Measurements from ENCODE around the genes DNTT, OPALIN, FRAT1 and ANKRD2.

DNA sequence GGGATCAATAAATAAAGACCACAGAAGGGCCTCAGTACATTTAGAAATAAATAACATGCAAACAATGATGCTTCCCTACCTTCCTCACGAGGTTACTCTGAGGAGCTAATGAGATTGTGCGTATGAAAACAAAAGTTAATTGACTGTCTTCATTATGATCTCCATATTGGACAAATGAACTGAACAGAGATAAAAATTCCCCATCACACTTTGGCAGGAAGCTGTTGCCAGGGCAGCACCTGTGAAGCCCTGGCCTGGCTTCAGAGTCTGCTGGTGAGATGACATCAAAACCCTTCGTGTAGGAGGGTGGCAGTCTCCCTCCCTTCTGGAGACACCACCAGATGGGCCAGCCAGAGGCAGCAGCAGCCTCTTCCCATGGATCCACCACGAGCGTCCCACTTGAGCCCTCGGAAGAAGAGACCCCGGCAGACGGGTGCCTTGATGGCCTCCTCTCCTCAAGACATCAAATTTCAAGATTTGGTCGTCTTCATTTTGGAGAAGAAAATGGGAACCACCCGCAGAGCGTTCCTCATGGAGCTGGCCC is at the start of gene DNTT:
Gene DNTT, plus strand, starts transcription at position 312 of the 544 bp plus-strand sequence.
- PRO-cap: no peak

DNA sequence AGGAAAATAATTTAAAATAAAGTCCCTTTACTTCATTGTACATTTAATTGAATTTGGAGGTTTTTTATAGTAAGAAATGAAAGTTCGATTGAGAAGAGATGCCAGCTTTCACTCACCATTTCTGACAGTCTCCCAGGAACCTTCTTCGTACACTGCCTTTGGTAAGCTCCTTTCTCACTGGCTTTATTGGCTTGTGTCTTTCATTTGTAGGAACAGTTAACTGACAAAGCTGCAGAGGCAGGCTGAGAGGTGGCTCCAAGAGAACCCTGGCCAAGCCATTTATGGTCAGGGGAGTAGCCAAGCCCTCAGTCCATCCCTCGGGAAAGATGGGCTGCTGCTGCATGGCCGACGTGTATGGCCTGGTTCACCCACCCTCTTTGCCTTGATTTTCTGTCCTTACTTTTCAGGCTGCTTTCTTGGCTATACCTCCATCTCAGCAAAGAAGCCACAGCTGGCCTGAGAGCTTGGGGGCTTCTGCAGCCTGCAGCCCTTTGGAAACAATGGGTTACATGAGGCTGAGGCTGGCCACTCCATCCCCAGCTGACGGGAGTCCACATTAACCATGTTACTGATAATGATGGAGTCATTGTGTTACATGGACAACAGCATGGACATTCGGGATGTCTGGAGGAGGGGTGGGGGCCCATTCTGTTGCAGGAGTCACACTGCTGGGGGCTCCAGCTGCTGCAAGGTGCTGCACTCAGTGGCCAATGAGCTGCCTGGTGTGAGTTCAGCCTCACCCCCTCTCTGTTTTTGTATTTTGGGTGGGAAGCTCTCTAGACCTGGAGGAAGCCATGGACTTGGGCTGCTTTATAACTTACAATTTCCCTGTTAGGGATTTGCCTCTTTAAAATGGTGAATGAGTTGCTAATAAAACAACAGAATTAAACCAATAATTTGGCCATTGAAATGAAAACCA is at the start of gene OPALIN:
Gene OPALIN, minus strand, starts transcription at position 225 of the 919 bp plus-strand sequence.
- PRO-cap: no peak

- PRO-cap: no peak
These were observed 655 bp downstream of the TLL2 start for GRCh38 chr10:96513081-96513461.

GRCh38 chr10:96547236-96547640 is 33.5 kb upstream of the TLL2 start:
- PRO-cap: no peak

DNA sequence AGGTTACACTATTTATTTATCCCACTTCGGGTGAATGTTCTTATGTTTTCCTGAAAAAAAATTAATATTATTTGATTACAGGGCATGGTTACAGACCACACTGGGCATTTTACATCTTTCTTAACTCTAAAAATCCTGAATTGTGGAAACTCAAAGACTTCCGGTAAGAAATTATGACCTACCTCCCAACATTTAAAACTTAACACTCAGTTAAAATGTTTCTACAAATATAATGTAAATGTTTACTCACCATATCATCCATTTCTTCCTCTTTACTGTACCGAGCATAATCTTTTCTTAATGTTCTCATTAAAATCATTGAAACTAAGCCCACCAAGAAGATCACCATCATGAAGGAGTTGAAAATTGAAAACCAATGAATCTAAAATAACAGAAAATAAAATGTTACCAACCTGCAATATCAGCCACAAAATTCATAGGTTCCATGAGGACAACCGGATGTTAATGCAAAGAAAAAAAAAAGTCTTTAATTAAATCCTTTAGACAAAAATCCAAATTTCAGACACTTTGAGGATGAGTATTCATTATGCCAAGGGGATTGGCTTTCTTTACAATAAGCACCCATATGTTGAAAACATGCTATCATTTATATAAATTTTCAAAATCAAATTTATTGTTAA is 34.0 kb downstream of the TM9SF3 start:
- PRO-cap: no peak

DNA sequence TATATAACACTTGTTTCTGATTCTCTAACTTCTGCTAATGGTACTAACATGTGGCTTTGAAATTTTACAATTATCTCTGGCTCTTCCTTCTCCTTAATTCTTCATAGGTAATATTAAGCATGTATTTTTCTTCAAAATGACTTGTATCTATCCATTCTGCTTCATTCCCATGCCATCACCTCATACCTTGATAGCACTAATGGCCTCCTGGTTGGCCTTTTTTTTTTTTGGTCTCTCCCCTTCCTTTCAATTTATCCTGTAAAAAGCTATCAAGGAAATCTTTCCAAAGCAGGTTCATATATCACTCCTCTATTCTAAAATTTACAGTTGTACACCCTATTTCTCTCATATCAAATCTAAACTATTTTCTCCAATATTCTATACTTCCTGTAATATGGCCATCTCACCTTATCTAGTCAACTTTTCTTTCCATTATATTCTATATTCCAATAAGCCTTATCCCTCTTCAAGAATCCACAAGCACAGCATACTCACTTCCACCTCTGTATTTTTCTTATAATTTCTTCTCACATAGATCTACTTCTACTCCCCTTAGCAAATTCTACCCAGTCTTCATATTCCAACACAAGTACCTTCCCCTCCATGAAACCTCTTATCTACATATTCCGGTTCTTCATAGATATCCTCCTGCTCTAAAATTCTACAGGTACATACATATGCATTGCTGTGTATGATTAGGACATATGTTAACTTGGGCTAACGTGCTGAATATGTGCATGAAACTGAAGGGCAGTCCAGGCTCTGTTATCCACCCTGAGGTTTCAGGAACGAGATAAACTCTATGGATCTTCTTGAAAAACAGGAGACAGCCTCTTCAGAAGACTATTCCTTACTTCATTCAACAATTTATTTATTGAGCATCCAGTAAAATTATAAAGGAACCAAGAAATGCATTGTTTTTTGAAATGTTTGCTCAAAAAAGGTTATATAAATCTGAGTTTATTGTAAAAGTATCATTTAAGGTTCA is 31.7 kb downstream of the TM9SF3 start:
- PRO-cap: no peak

GRCh38 chr10:96585922-96586422 is 840 bp downstream of the TM9SF3 start:
- PRO-cap: no peak

DNA sequence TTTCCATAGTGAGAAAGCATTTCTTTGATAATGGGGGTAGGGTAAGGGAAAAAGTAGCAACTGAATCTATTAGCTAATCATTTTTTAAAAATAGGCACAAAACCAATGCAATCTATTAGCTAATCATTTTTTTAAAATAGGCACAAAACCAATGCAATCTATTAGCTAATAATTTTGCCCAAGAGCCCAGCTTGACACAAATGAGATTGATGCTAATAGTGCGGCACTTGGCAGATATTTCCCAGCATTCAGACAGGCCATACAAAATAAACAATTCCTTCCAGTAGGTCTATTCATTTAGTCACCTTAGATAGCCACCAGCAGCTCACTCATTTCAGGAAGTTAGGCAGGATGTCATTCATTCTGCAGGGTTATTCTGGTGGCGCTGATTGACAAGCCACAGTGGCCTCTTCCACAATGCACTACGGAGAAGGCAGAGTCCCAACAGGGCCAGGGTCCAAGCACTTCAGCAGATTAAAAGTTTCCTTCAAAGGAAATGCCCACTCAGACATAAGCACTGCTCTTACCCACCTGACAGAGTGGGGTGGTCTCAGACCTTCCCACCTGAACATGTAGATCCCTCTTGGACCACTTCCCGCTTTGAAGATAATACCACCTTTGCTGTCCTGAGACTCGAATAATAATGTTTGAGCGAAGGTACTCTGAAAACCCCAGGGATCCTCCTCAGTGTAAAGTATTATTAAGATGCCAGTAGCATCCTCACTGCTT is 55.7 kb downstream of the PIK3AP1 start:
- PRO-cap: no peak

DNA sequence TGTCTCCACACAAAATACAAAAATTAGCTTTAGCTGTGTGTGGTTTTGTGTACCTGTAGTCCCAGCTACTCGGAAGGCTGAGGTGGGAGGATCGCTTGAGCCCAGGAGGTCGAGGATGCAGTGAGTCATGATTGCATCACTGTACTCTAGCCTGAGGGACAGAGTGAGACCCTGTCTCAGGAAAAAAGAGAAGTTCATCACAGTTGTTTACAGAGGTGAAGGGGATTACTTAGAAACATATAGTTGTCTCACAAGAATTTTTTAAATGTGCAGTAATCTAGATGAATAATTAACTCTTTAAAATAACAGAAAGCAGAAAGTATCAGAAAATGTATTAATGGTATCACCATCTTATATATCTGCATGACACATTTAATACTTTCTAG is 8.9 kb downstream of the LCOR start:
- PRO-cap: no peak

DNA sequence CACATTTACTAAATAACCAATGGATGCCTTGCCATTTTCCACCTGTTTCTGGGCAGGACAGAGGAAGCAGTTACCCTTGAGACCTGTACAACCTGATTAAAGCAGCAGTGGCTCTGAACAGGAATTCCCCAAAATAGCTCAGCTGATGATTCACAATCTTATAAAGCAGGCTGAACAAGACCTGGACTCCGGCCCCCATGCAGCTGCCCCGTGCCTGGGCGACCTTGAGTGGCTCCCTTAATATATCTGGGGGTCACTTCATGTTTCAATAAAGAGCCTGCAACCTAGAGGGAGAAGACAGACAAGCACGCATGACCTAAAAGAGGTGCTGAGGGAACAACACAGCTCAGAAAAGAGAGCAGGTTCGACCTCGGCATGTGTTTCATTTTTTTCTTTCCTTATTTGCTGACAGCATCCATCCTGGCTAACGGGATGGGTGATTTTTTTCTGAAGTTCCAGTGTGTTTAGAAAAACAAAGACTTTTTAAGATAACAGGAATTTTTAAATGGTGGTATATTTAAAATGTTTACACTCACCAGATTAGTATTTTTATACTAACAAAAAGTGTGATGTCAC is 161.6 kb downstream of the SLIT1 start:
- PRO-cap: no peak

DNA sequence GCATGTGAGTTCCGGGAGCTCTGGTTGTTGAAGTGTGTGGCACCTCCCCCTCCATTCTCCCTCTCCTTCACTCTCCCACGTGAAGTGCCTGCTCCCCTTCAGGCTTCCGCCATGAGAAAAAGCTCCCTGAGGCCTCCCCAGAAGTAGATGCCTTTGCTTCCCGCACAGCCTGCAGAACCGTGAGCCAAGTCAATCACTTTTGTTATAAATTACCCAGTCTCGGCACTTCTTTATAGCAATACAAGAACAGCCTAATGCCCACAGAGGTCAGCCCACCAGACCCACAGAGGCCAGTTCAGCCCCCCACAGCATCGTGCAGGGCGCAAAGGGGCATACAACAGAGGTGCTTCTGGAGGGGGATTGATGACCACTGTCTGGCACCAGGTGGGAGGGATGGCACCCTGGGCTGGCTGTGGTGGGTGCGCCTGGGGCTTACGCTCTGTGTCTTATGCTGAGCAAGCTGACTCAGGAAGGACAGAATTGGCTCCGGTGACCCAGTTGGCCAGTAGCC is 119.2 kb downstream of the SLIT1 start:
- PRO-cap: no peak

GRCh38 chr10:97277465-97277867 is 15.0 kb downstream of the ARHGAP19 start:
- PRO-cap: no peak

GRCh38 chr10:97291554-97291774 is 973 bp downstream of the ARHGAP19 start:
- PRO-cap: no peak

DNA sequence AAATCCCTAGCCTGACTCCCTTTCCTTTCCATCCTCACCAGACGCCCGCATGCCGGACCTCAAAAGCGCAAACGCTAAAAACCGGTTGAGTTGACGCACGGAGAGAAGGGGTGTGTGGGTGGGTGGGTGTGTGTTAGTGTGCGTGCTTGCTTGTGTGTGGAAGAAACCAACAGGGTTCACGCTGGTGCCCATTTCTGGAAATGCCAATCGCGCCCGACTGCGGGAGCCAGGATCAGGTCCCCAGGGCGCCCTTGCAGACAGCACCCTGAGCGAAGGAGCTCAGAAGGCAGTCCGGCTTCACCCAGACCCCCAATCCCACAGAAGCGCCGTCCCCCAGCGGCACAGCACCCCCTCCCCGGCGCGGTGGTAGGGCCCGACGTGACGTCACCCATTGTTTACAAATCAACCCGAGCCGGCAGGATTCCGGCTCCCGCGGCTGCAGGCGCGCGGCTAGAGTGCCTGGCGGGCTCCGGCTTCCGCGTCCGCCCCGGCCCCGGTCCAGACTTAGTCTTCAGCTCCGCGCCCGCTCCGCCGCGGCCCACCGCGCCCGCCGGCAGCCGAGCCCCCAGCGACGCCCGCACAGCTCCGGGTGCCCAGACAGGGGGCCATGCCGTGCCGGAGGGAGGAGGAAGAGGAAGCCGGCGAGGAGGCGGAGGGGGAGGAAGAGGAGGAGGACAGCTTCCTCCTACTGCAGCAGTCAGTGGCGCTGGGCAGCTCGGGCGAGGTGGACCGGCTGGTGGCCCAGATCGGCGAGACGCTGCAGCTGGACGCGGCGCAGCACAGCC is at the start of gene FRAT1:
Gene FRAT1, plus strand, starts transcription at position 425 of the 785 bp plus-strand sequence.
- PRO-cap: unidirectional peak, plus-strand start at position 700 of the sequence

DNA sequence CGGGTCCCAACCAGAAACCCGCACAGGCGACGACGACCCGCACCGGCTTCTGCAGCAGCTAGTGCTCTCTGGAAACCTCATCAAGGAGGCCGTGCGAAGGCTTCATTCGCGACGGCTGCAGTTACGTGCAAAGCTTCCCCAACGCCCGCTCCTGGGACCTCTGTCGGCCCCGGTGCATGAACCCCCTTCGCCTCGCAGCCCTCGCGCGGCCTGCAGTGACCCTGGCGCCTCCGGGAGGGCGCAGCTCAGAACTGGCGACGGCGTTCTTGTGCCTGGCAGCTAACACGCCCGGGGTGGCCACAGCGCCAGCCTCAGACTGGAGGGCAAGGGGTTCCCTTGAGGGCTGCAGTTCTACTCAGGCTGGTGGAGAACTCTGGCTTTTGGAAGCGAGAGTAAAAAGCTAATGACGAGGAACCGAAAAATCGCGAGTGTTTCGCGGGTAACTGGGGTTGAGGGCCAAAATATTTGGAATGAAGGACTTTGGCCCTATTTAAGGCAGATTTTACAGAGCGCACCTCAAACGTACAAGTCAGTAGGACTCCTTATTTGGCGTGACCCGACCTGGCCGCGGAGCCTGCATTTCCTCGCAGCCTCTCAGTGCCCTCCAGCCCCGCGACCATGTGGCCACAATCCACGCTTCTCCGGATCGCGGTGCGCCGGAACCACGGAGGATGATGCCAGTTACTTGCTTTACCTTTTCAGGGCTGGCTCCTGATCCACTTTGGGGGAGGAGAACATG is 1.1 kb downstream of the FRAT1 start:
- PRO-cap: no peak

- PRO-cap: no peak
These were observed 22.0 kb upstream of the FRAT2 start for GRCh38 chr10:97356541-97356945.

DNA sequence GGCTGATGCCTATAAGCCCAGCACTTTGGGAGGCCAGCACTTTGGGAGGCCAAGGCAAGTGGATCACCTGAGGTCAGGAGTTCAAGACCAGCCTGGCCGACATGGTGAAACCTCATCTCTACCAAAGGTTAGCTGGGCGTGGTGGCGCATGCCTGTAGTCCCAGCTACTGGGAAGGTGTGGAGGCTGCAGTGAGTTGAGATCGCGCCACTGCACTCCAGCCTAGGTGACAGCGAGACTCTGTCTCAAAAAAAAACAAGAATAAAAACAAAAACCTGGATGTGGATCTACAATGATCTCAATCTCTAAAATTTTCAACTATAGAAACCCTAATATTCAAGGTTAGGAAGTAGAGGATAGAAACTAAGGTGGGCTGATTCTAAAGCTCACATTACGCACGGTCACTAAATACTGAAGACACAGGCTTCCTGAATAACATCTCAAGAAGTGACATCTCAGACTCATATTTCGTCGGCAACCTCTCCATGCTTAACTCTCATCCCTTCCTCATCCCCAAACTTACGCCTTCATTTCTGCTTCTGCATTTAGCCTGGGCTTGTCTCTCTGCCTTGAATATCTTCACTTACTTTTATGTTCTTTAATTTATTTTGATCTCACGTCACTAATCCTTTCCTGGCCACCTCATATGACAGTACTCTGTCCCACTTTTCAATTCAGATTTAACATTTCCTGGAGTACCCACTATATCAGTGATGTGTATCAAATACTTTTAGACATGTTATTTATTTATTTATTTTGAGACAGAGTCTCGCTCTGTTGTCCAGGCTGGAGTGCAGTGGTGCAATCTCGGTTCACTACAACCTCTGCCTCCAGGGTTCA is 9.2 kb downstream of the PGAM1 start:
- PRO-cap: no peak

DNA sequence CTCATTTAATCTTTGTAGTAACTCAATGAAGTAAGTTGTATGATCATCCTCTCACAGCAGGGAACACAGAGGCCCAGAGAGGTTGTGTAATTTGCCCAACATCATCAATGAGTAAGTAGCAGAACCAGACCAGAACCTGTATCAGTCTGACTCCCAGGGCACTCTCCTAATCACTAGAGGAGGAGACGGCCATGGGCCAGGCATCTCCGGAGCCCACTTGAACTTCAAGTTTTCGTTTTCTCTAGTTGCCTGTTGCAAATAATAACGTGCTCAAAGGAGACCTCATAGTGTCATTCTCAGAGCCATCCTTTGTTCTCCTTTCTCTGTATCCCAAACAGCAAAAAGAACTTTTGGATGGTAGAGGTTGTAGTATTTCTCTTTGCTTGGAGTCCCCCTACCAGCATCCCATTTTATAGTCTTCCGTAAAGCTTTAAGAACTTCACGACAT is 20.2 kb downstream of the UBTD1 start:
- PRO-cap: no peak

GRCh38 chr10:97572145-97572955 is at the start of gene ANKRD2:
Gene ANKRD2, plus strand, starts transcription at chr10:97572779.
- PRO-cap: no peak

DNA sequence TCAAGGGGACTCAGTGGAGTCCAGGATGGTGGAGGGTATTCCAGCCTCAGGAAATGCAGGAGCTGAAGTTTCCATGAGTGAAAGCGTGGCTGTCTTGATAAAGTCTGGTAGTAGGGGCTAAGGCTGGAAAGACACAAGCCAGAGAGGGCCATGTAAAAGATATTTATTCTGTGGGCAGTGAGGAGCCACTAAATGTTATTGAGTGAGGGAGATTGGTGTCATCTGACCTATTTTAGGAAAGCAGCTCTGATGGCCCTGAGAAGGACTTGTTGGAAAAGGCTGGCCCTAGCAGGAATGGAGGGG is 1.7 kb downstream of the ANKRD2 start:
- PRO-cap: no peak